Osteoblast (primary cell): ENCODE measurements around the genes NRCAM and LRRN3.

- CAGE, long polyA plus RNA = no peak
- RRBS = no CpG with 5 or more reads among the region's 3 CpGs
Observed at GRCh38 chr7:106747302-106747712, 86.3 kb upstream of the CCDC71L start.

- CAGE, long polyA plus RNA = no peak
- RRBS = no CpG with 5 or more reads among the region's 2 CpGs
Observed at GRCh38 chr7:106892457-106893117, 27.5 kb downstream of the PIK3CG start.

- CAGE, long polyA plus RNA = no peak
- RRBS = no CpG with 5 or more reads among the region's 9 CpGs
Observed at GRCh38 chr7:107077075-107077946, 32.8 kb downstream of the PRKAR2B start.

- CAGE, long polyA plus RNA = no peak
- RRBS = 1% methylated on average over 17 of the region's 35 CpGs
Observed at GRCh38 chr7:107169629-107170379, 1.0 kb downstream of the HBP1 start.

DNA sequence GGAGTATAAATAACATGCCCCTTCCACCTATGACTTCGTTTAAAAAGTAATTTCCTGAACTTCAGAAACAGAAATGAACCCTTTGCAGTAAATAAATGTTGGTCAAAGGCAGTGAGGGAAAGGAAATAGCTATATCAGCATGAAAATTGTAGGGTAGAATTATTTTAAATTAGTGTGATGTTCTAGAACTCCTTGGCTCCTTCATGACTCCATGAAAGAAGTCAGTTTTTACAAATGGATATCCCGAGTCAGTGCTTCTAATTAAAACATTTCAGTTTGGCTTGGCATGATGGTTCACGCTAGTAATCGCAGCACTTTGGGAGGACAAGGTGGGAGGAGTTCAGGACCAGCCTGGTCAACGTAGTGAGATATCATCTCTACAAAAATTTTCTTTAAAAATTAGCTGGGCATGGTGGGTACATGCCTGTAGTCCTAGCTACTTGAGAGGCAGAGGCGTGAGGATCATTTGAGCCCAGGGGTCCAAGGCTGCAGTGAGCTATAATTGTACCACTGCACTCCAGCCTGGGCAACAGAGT lies 12.2 kb downstream of the HBP1 start:
- CAGE, long polyA plus RNA = no peak
- RRBS = no CpG with 5 or more reads among the region's 6 CpGs

DNA sequence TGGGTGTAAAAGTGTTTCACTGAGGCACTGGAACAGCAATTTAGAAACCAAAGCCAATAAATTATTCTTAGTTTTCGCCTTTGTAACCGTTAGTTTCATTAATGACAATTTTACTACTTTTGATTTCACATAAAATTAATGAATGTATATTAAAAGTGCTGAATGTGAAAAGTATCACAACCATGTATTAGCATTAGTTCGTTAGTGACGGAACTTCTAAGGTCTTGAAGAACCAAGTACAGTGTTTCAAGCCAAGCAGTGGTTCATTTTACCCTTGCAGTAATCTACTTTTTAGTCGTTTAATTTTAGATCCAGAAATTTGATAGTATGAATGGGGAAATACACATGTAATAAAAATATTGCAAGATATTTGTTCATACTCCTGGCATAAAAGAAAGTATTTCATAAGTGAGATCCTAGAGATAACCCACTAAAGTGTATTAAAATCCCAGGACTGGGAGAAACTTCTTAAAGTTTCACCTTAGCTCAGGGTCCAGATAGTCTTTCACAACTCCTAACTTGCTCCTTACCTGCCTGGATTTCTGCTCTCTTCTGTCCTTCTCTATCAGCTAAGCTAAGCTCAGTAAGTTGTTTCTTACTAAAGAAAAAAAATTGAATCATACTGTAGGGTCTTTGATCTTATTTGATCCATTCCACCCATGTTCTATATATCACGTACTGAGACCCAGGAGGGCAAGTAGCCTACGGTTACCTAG lies 1.4 kb downstream of the BCAP29 start:
- CAGE, long polyA plus RNA = no peak
- RRBS = no CpG with 5 or more reads among the region's 7 CpGs

DNA sequence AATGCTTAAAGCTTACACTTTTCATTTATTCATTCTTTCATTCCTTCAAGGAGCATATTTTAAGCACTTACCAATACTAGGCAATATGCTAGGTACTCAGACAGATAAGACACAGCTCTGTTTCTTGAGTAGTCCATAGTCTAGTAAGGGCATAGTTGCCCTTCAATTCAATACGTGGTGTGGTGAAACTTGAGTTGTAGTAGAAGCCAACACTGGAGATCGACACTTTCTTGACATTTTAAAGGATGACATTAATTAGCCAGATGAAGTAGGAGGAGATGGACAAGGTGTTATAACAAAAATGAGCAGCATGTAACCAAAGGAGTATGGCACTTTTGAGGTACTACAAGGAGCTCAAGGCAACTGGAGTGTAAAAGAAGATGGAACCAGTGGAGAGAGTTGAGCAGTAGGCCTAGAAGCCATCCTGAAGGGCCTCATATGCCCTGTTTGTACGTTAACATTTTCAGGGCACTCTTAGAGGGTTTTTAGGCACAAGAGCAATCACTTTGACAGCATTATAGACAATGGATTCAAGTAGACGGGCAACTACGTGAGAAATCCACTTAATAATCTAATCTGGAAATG lies 28.9 kb downstream of the BCAP29 start:
- CAGE, long polyA plus RNA = no peak
- RRBS = no CpG with 5 or more reads among the region's 5 CpGs

- CAGE, long polyA plus RNA = no peak
- RRBS = no CpG with 5 or more reads among the region's 3 CpGs
Observed at GRCh38 chr7:107638570-107639390, 21.8 kb upstream of the SLC26A4 start.

GRCh38 chr7:107785883-107786416 lies 17.1 kb downstream of the SLC26A3 start:
- CAGE, long polyA plus RNA = no peak
- RRBS = no CpG with 5 or more reads among the region's 3 CpGs

DNA sequence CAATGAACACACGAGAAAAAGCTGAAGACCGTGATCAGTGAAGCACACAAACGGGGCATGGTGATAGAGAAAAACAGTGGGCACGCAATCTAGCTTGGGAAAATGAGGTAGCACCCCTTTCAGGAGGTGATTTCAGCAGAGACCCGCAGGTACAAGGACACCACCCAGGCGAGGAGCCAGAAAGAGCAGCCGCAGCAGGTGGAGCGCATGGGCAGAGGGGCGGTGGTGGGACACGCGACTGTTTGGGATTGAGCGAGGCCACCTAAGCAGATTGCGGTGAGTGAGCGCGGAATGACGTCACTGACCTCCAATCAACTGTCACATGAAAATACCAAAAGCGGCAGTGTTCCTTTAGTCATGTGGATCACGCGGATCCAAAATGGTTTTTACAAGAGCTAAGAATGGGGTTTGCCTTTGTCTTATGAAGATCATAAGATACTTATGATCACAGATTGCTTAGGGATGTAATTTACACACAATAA lies 40.1 kb upstream of the SLC26A3 start:
- CAGE, long polyA plus RNA = no peak
- RRBS = no CpG with 5 or more reads among the region's 19 CpGs

DNA sequence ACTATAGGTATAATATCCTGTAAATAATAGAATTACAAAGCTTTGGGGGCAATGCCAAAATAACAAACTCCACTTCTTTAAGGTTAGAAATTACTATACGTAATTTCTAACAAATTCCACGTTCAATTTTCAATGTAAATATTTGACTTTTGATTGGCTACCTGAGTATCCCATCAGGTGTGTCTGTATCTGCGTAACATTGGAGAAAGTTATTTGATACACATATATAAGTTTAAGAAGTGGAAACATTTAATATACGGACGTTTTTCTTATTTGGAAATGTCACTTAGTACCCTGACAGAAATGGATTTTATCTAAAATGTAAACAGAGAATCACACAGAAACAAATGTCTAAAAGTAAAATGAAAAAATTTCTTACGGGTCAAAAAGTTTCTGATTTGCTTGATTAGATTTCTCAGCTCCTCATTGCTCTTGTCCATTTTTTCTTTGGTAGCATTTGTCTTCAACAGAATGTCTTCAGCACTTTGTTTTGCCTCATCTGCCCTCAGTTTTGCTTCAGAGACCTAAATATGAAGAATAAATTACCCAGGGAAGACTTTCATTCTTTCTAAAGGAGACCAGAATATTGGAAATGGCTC lies 40.1 kb downstream of the DLD start:
- CAGE, long polyA plus RNA = no peak
- RRBS = no CpG with 5 or more reads among the region's 6 CpGs

DNA sequence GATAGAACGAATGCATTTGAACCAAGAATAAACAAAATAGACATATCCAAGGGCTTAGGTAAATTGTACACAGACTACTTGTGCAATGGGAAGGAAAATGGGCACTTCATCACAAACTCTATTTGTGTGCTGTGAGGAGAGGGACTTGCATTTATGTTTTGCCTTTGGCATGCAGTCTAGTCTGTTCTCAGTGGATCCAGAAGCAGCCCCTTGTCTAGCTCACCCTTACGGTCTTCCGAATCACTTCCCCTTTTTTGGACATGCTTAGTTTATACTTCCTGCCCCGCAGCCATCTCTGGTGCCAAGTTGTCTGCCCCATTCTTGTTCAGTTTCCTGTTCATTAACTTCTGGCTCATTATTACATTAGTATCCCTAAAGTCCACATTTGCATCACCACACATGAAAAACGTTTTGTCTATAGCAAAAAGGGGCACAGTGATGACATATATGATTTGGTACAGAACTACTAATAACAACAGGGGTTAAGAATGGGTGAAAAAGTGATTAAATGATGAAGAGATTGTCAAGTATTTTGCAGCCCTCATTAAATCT lies 161.6 kb downstream of the NRCAM start:
- CAGE, long polyA plus RNA = no peak
- RRBS = no CpG with 5 or more reads among the region's 5 CpGs

DNA sequence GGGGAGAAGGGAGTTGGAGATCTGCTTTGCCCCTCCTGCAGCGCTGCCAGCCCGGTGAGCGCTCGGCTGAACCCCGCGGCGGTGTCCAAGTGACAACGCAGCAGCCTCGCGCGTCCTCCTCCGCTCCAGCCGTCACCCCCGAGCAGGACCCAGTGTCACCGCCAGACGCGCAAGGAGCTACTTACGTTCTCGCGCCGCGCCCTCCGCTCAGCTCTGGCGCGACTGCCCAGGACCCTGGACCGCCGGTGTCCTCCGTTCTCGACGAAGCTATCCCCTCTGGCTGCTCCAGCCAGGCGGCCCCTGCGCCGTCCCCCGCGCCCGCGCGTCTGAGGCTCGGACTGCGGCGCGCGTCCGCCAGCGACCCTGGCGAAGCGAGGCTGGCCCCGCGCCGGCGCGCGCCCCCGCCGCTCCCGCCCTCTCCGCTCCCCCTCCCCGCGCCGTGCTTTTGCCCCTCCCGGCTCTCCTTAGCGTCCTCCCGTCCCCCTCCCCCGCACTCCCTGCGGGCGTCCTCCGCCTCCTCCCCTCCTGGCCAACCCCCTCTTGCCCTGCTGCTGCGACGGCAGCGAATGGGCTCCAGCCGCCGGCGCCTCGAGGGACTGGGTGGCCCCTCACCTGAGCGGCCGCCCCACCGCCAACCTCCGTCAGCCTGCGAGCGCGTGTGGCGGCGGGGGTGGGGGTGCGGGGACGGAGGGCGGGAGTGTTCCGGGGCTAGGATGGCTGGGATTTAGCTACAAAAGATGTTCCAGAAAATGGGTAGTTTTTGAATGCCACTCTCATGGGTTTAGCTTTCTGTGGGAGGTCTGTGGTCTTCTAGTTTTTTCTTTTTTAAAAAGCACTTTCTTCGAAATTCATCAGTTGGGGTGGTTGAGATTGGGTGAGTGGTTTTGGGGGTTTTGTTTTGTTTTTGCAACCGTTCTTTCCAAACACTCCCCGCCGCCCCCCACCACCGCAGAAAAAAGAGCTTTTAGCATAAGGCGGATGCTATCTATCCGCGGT lies at the start of gene NRCAM:
Gene NRCAM (minus strand): TSS at position 379 of the 996 bp plus-strand sequence.
- CAGE, long polyA plus RNA = no peak
- RRBS = 3% methylated on average over 16 of the region's 95 CpGs

DNA sequence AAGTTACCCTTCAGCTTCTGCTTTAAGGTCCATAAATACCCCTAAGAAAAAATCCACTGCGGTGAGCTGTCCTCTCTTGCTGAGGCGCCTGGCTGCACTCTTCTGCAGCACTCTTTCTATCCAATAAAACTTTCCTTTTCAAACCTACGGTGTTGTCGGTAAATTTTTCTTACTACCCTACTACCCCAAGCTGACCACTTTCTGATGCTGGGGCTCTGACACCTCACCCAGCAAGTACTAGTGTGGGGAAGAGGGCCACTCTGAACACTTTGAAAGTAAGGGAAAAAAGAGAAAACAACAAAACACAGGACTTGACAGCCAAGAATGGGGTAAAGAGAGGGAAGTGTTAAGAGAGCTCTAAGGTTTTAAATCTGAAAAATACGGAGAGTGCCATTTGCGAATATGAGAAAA lies 2.3 kb downstream of the PNPLA8 start:
- CAGE, long polyA plus RNA = no peak
- RRBS = no CpG with 5 or more reads among the region's 6 CpGs

- CAGE, long polyA plus RNA = no peak
- RRBS = no CpG with 5 or more reads among the region's 8 CpGs
Observed at GRCh38 chr7:110686322-110687344, 404.3 kb upstream of the LRRN3 start.

GRCh38 chr7:110870018-110870502 lies 220.9 kb upstream of the LRRN3 start:
- CAGE, long polyA plus RNA = no peak
- RRBS = no CpG with 5 or more reads among the region's 2 CpGs

DNA sequence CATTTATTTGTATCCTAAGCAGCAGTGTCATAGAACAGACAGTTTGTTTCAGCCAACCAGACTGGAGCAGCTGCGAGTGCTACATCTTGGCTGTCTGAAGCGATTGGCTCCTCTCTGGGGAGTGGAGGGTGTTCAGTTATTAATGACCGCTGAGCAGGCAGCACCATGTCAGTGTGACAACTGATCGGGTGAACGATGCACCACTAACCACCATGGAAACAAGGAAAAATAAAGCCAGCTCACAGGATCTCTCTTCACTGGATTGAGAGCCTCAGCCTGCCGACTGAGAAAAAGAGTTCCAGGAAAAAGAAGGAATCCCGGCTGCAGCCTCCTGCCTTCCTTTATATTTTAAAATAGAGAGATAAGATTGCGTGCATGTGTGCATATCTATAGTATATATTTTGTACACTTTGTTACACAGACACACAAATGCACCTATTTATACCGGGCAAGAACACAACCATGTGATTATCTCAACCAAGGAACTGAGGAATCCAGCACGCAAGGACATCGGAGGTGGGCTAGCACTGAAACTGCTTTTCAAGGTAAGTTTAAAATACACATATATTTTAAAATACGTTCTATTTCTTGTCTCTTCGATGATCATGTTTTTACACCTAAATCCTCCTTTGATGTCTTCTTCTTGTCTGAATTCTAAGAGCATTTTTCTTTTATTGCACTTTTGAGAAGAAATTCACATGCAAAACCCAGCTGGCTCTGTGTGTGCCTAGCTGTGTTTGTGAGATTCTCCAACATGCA lies at the start of gene LRRN3:
Gene LRRN3 (plus strand): TSS at position 168 of the 759 bp plus-strand sequence.
- CAGE, long polyA plus RNA = no peak
- RRBS = 0% methylated on average over 1 of the region's 13 CpGs

- CAGE, long polyA plus RNA = no peak
- RRBS = no CpG with 5 or more reads among the region's 1 CpG
Observed at GRCh38 chr7:111092691-111093183, 1.8 kb downstream of the LRRN3 start.

DNA sequence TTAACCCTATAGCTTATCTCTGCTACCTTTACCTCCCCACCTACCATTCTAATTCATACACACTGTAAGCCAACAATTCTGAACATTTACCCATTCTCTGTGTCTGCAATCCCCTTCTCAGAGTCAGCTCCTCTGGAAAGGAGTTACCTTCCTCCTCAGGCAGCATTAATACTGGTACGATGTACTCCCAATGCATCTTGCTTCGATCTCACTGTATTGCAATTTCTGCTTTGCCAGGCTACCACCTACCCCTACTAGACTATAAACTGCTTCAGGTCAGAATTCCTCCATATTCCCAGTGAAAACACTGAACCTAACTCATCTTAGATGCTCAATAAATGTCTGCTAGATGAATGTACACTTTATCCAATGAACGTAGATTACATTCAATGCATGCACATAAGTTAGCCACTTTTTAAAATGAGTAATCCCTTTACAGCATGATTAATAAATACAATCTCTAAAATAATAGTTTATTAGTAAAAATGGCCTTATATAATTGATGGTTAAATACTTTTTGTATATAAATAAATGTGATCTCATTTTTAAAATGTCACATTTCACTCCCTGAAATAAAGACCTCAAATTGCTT lies 141.9 kb downstream of the LRRN3 start:
- CAGE, long polyA plus RNA = no peak
- RRBS = no CpG with 5 or more reads among the region's 3 CpGs

GRCh38 chr7:111344040-111344828 lies 218.1 kb downstream of the IMMP2L start:
- CAGE, long polyA plus RNA = no peak
- RRBS = no CpG with 5 or more reads among the region's 2 CpGs